SK-N-DZ (cell line): ENCODE measurements around a stretch of chr21.

GRCh38 chr21:36747033-36747380, 48.1 kb downstream of the SIM2 start:
RAMPAGE:
- cytosol, long total RNA, result no peak
- nucleus, long total RNA, result no peak

DNA sequence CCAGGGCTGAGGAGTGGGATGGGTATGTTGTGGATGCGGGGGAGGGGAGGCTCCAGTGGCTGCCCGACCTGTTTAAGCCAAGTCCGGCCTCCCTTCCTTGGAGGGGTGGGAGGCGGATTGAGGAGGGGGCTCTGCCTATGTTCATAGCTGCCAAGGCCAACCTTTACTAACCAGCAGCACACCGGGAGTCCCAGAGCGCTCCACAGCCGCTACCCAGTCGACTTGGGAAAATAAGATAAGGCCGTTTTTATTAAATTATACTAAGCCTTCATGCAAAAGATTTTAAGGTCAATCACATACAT, 481 bp upstream of the HLCS start:
RAMPAGE:
- cytosol, long total RNA, result no peak
- nucleus, long total RNA, result no peak

RAMPAGE:
- cytosol, long total RNA, result no peak
- nucleus, long total RNA, result no peak
Measured at GRCh38 chr21:37073601-37074547, 820 bp downstream of the TTC3 start.

RAMPAGE:
- cytosol, long total RNA, result no peak
- nucleus, long total RNA, result no peak
Measured at GRCh38 chr21:37208643-37209041, 58.5 kb downstream of the VPS26C start.

RAMPAGE:
- cytosol, long total RNA, result no peak
- nucleus, long total RNA, result no peak
Measured at GRCh38 chr21:37210181-37210521, 57.0 kb downstream of the VPS26C start.

DNA sequence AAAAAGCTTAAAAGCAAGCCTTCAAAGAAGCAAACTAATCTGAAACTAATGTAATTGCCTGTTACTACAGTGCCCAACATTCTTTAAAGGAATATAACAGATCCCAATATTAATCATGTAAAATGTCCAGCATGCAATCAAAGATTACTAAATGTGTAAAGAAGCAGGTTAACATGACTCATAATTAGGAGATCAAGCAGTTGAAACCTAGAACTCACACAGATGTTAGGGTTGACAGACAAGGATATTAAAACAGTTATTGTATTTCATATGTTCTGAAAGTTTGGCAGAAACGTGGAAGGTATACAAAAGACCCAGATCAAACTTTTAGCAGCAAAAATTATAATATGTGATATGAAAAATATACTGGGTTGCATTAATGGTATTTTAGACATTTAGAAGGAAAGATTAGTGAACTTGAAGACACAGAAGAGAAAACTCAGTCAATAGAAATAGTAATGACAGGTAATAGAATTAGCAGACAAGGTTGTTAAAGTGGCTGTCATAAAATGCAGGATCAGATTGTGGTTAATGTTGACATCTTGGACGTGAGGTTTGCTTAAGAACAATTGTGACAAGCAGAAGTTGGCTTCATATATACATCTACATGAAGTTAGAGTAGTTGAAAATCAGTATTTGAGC, 18.0 kb downstream of the DYRK1A start:
RAMPAGE:
- cytosol, long total RNA, result no peak
- nucleus, long total RNA, result no peak

RAMPAGE:
- cytosol, long total RNA, result no peak
- nucleus, long total RNA, result no peak
Measured at GRCh38 chr21:37387848-37388291, 21.3 kb downstream of the DYRK1A start.

GRCh38 chr21:37396302-37396635, 29.7 kb downstream of the DYRK1A start:
RAMPAGE:
- cytosol, long total RNA, result no peak
- nucleus, long total RNA, result no peak

DNA sequence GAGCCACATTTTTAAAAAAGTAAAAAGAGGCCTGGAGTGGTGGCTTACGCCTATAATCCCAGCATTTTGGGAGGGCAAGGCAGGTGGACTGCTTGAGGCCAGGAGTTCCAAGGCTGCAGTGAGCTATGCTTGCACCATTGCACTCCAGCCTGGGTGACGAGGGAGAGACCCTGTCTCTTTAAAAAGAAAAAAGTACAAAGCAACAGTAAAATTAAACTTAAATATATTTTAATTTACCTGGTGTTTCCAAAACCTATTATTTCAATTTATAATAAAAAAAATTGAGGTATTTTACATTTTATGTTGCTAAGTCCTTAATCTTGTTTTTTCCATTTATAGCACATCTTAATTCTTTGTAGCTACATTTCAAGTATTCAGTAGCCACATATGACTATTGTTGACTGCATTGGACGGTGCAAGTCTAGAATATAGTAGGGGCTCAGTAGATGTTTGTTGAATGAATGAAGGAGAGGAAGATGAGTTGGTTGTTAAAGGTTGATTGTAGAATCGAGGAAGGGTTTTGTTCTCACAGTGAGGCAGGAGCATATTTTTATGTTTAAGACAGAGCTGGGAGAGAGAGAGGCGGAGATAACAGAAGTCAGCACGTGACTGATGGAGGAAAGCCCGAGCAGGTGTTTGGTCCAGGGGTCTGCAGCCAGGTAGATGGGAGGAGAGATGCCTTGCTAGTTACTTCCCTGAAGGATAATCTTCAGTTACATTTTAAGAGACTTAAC, 86.5 kb downstream of the DYRK1A start:
RAMPAGE:
- cytosol, long total RNA, result no peak
- nucleus, long total RNA, result no peak

DNA sequence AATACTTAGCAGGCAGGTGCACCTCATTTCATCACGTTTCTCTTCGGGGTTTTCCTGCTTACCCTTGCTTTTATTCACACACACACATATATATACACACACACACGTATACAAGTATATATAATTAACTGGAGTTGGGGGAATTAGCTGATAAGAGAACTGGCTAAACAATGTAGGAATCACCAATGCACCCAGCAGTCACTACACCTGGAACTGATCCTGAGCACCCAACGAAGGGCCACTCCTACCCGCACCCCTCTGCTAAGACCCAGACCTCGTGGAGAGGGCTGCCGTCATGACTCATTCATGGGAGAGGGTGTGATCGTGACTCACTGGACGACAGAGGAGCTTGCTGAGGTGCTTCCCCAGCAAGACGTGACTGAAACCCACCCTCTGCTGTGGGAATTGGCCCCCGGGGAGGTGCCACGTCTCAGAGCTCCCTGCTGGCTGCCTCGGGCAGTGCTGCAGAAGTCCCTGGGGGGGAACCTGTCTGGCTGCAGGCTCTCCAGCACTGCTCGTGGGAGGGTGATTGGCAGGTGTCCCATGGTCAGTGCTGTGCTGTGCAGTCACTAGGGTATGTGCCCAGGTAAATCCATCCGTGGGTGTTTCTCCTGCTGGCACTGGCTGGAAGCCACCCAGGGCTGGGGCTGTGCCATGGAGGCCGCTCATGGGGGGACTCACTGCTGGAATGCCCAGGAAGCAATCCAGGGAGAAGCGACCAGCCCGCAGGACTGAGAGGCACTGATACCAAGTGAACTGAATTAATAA, 166.6 kb downstream of the DYRK1A start:
RAMPAGE:
- cytosol, long total RNA, result no peak
- nucleus, long total RNA, result no peak

DNA sequence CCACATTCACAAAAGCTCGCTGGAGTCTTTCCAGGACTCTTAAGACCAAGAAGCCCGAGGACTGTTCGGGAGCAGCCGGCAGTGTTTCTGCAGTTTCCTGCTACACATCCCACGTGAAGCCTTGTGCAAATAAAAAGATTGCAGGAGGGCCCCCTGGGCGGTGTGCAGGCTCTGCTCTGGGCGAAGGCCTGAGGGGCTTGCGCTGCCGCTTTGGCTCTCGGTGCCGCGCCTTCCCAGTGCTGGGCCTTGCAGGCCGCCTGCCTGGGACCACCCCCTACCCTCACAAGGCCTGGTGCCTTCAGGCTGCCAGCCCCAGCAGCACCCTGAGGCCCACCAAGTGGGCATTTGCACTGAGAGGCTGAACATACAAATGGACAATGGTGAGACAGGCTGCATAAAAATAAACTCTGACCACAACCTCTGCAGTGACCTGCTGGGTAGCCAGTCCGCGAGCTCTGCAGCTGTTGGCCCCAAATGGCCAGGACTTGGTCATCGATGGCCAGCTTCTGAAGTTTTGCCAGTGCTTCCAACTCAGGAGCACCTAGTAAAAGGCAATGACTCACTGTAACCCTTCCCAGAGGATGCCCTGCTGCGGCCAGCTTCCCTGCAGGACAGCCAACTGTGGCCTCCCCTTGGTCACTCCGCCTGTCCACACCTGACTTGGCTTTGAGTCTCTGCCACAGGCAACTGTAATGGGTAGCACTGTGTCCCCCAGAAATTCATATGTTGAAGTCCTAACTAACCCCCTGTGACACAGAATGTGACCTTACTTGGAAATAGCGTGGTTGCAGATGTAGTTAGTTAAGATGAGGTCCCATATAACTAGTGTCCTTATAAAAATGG, 185.3 kb downstream of the DYRK1A start:
RAMPAGE:
- cytosol, long total RNA, result no peak
- nucleus, long total RNA, result no peak

GRCh38 chr21:37865898-37866702, 50.2 kb downstream of the KCNJ6 start:
RAMPAGE:
- cytosol, long total RNA, result no peak
- nucleus, long total RNA, result no peak

RAMPAGE:
- cytosol, long total RNA, result no peak
- nucleus, long total RNA, result no peak
Measured at GRCh38 chr21:38266724-38267080, 9.9 kb downstream of the KCNJ15 start.

RAMPAGE:
- cytosol, long total RNA, result no peak
- nucleus, long total RNA, result no peak
Measured at GRCh38 chr21:38293553-38294326, 36.9 kb downstream of the KCNJ15 start.

DNA sequence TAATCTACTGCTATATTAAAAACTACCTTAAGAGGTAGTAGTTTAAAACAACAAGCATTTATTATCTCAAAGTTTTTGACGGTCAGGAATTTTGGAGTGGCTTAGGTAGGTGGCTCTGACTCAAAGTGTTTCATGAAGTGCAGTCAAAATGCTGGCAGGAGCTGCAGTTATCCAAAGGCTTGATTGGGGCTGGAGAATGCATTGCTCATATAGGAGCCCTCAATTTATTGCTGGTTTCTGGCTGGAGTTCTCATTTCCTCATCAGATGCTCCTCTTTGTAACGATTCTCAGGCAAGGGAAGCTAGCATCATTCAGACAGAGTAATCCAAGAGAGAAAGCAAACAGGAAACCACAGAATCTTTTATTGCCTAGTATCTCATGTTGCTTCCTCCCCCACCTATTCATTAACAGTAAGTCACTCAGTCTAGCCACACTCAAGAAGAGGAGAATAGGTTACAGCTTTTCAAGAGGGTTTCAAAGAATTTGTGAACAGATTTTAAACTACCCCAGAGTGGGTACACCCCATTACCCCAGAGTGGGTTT, 66.9 kb downstream of the KCNJ15 start:
RAMPAGE:
- cytosol, long total RNA, result no peak
- nucleus, long total RNA, result no peak

RAMPAGE:
- cytosol, long total RNA, result no peak
- nucleus, long total RNA, result no peak
Measured at GRCh38 chr21:38474012-38474687, 24.1 kb downstream of the ERG start.

DNA sequence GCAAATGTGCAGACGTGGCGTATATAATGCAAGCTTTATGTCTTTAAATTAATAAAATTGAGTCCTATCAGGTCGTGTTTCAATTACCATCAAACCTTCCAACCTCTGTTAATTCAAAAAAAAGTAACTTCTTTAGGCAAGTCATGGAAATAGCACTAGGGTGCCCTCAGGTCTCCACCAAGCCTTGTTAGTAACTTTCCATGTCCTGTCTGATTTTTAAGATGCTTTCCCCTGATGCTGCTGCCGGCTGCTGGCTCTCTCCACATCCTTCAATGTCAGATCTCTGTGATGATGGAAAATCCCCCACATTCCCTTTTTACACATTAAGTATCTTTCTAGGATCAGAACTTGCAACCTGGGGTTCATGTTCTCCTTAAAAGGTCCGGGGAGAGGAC, 3.0 kb downstream of the ERG start:
RAMPAGE:
- cytosol, long total RNA, result no peak
- nucleus, long total RNA, result no peak

RAMPAGE:
- cytosol, long total RNA, result no peak
- nucleus, long total RNA, result no peak
Measured at GRCh38 chr21:38820287-38821201, 14.8 kb downstream of the ETS2 start.

GRCh38 chr21:38821202-38821911, 15.6 kb downstream of the ETS2 start:
RAMPAGE:
- cytosol, long total RNA, result no peak
- nucleus, long total RNA, result no peak

RAMPAGE:
- cytosol, long total RNA, result no peak
- nucleus, long total RNA, result no peak
Measured at GRCh38 chr21:38906964-38907692, 101.4 kb downstream of the ETS2 start.